Neural cell (in vitro differentiated cells): ENCODE results near the genes SPACA9 and GFI1B.

DNA sequence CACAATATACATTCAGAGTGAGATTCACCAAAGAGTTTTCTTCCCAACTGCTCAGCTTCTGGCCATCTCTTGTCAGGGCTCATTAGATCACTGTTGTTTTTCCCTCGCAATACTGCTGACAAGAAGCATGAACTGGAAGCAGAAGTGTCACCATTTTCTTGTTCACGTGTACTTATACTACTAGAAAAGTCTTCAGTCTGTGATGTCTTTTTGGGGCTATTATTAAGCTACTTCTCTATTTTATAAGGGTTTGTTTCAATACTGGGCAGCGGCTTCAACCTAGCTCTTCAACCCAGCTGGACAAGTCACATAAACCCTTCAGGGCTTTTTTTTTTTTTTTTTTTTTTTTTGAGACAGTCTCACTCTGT lies 20.7 kb downstream of the RAPGEF1 start:
- RAMPAGE, long total RNA, result no peak

DNA sequence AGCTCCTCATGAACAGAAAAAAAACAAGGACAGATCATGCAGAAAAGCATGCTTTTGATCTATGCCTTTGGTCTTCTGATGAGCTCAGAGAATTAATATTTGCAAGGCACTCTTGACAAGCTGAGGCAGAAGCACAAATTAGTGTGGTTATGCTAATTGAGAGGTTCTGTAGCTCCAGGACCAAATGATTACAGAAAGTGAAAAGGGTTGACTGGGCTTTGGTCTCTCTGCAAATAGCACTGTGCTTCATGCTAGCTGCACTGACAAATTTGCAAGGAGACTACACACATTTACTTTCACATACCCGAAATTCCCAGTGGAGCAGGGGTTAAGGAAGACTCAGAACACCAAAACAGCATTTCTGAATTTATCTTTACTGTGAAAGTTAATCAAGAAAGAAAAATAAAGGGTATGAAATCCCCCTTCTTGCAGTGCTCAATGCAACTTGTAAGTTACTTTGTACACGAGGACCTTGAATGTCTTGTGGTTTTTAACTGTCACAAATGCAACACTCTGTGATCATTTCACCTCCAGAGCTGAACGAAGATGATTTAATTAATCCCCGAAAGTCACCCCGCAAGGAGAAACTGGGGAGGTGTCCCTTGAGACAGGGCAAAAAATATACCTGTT lies 12.0 kb downstream of the RAPGEF1 start:
- RAMPAGE, long total RNA, result no peak

GRCh38 chr9:131728427-131728946 lies 11.4 kb downstream of the RAPGEF1 start:
- RAMPAGE, long total RNA, result no peak

- RAMPAGE, long total RNA, result no peak
Observed at GRCh38 chr9:131869169-131869659, 129.3 kb upstream of the RAPGEF1 start.

GRCh38 chr9:132006749-132007463 lies 72.8 kb downstream of the MED27 start:
- RAMPAGE, long total RNA, result no peak

DNA sequence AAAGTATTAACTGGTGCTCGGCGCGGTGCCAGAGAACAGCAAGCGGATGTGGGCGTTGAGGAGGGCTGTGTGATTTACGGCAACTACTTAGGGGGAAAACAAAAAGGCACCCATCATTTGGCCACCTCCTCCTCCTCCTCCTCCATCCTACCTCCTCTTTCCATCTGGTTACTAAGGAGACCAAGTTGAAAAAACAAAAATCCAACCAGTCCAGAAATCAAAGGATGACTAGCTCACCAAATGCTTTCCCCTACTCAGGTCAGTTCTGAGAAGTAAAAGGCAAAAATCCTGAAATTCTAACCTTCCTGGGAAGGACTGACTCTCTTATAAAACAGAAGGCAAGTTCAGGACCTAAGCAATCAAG lies 1.2 kb downstream of the MED27 start:
- RAMPAGE, long total RNA, result no peak

DNA sequence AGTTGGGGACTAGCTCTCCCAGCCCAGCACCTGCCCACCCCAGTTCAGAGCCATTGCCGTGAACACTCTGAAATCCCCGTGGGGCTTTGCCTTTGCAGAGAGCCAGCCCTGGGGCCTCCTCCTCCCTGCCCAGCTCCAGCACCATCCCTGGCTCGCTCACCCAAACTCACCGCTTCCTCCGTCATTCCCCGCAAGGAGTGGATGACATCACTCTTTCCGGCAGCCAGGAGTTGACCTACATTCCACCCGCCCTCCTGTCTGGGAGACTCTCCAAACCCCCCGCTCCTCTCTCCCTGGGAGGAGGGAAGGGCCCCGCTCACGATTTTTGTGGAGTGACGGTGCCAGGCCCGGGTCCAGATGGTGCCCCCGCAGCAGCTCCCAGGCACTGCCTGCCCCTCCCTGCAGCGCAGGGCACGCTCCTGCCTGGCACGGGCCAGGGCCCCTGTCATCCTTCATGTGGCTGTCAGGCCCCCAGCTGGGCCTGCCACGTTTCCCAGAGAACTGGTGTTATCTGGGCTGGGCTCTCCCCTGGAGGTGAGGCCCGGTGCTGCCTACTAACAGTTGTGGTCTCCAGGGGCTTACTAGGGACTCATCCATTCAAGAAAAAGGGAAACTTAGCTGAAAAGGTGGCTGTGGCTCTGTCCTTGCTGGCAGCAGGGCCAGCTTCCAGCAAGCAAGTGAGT lies 52.2 kb downstream of the NTNG2 start:
- RAMPAGE, long total RNA, result no peak

GRCh38 chr9:132233471-132233880 lies 71.6 kb downstream of the NTNG2 start:
- RAMPAGE, long total RNA, result no peak

DNA sequence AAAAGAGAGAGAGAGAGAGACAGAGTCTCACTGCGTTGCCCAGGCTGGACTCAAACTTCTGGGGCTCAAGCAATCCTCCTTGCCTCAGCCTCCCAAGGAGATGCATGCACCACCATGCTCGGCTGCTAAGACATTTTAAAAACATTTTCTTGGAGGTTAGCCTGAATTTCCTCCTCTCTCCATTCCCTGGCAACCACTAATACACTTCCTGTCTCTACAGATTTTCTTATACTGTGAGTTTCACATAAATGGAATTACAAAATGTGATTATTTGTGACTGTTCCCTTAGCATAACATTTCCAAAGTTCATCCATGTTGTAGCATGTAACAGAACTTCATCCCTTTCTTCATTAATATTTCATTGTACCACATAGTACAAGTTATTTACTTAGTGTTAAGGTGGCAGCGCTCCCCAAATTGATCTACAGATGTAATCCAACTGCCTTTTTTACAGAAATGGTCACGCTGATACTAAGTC lies 82.3 kb downstream of the SETX start:
- RAMPAGE, long total RNA, result no peak

DNA sequence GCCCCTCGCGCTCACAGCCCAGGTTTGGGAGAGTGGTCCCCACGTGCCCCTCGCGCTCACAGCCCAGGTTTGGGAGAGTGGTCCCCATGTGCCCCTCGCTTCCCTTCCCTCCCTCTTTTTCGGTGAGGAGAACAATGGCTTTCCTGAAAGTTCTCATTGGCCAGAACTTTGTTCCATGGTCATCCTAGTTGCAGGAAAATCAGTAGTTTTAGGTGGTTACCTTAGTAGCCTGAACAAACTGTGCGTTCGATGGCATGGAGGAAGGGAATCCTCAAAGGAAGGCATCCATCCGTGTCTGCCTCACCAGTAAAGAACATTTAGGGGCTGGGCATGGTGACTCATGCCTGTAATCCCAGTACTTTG lies 46.5 kb downstream of the GTF3C4 start:
- RAMPAGE, long total RNA, result no peak

GRCh38 chr9:132768903-132769353 lies 98.7 kb downstream of the GTF3C4 start:
- RAMPAGE, long total RNA, result no peak

GRCh38 chr9:132878604-132879152 lies at the start of gene SPACA9:
Gene SPACA9 (plus strand): TSS chr9:132878898.
- RAMPAGE, long total RNA, result no peak

GRCh38 chr9:132942059-132942305 lies 2.4 kb downstream of the TSC1 start:
- RAMPAGE, long total RNA, result no peak

- RAMPAGE, long total RNA, result no peak
Observed at GRCh38 chr9:132978425-132978888, at the start of gene GFI1B. Gene GFI1B (plus strand): TSS chr9:132978694.

GRCh38 chr9:133004024-133004343 lies 25.5 kb downstream of the GFI1B start:
- RAMPAGE, long total RNA, result no peak

DNA sequence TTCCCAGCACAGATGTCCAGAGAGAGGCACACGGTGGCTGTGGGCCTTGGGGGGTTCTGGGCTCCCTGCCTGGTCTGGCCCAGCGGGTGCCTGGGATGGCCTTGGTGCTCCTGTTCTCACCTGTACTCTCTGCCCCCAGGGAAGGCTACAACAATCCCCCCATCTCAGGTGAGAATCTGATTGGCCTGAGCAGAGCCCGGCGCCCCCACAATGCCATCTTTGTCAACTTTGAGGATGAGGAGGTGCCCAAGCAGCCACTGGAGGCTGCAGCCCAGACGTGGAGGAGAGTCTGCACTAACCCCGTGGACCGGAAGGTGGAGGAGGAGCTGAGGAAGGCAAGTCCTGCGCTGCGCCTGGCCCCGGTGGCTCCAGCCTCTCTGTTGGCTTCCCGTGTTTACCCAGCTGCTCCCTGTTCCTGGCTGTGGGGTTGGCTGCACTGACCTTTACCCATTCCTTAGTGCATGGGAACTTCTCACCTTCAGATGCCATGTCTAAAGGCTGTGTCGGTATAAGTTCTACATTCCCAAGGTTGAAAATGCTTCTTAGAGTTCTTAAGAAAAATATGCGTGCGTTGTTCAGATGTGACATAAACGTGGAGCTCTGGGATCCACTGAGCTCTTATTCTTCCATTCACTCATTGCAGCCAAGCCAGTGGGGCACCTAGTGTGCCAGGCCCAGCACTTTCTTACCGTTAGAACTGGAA lies 11.0 kb upstream of the CEL start:
- RAMPAGE, long total RNA, result no peak

GRCh38 chr9:133056982-133057395 lies 4.8 kb upstream of the CEL start:
- RAMPAGE, long total RNA, result no peak

GRCh38 chr9:133100077-133101081 lies 20.7 kb downstream of the RALGDS start:
- RAMPAGE, long total RNA, result no peak

DNA sequence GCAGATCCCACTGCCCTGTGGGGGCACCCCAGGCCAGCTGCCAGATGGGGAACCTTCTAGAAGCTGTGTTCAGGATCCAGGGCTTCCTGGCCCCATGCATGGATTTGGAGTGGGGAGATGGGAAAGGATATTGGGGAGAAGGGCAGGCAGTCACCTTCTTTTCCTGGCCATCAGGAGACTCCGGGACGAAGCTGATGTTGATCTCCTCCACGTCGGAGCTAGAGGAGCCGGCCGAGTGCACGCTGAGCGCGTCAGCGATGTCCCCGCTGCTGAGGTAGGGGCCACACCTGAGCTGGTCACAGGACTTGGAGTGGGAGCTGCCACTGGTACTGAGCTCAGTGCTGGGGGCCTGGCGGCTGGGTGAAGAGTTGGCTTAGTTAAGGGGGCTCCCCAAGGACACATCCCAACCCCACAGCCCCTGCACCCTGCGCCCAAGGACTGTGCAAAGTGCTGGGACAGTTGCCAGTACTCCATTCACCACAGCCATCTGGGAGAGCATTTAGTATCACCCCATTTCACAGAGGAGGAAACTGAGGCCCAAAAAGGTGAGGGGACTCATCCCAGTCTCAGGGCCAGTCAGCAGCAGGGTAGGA lies 19.2 kb downstream of the RALGDS start:
- RAMPAGE, long total RNA, result no peak

GRCh38 chr9:133119559-133119704 lies 1.6 kb downstream of the RALGDS start:
- RAMPAGE, long total RNA, result no peak